Left common carotid artery plus branches (tissue), 1 donor: ENCODE measurements around the gene LRIT1.

- PRO-cap, result no peak
Observed at GRCh38 chr10:79286117-79287059, 60.9 kb upstream of the PPIF start.

DNA sequence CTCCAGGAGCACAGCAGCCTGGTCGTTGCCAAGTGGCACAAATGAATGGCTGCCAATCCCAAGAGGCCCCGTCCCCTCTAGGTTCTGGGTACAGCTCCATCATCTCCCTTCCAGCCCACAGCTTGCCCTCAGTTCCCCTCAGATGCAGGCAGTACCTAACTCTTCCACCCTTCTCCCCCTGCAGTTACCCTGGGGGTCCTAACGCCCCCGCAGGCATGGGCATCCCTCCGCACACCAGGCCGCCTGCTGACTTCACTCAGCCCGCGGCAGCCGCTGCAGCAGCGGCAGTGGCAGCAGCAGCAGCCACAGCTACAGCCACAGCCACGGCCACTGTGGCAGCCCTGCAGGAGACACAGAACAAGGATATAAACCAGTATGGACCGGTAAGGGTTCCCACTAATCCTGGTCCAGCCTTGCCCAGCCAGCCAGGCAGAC, 55.3 kb upstream of the PPIF start:
- PRO-cap, result no peak

DNA sequence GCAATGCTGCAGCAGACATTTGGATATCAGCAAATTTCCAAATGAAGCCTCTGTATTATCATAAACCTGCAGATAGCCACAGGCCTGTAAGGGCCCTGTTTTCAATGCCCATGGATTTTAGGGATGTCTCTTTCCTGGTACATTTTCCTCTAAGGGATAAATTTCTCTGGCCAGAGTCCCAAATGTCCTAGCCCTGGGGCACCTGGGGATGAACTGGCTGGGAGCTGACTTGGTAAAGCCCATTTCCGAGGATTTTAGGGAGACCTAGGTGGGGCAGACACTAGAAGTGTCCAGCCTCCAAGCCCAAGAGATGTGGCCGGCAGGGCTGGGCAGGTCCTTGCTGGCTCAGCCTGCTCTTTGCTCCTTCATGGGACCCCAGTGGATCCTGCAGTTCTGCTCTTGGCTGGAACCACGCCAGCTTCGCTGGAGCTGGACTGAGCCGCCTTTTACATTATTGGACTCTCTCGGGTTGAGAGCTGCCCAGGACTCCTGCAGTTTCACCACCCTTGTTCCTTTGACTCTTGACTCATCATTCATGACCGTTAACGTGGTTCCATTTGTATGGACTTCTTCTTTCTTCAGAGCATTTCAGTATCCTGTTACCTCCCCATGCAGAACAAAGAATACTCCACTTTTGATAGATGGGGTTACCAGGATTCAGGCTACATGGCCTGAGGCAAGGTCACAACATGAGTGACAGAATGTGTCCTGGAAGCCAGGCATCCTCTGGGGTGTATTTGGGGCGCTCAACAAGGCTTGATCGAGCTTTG, 5.7 kb downstream of the PPIF start:
- PRO-cap, result no peak

DNA sequence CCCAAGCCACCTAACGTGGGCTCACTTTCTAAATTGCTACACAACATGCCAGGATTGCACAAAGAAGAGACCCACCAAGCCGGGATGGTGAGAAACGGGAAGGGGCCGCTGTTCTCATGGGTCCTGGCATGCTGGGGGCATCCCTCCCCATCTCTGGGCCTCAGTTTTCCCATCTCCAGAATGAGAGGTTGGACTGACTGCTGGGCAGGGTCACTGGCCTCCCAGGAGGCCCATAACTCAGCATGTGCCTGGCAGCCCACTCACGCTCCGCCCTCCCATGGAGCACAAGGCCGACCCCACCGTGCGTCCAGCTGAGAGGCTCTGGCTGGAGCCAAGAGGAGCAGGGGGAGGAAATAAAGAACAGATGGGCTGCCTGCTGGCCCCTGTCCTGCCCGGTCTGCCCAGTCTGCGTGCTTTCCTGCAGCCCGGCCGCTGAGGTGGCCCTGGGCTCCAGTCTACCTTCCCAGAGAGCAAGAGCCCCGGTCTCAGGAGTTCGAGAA, 43.9 kb downstream of the ZCCHC24 start:
- PRO-cap, result no peak

DNA sequence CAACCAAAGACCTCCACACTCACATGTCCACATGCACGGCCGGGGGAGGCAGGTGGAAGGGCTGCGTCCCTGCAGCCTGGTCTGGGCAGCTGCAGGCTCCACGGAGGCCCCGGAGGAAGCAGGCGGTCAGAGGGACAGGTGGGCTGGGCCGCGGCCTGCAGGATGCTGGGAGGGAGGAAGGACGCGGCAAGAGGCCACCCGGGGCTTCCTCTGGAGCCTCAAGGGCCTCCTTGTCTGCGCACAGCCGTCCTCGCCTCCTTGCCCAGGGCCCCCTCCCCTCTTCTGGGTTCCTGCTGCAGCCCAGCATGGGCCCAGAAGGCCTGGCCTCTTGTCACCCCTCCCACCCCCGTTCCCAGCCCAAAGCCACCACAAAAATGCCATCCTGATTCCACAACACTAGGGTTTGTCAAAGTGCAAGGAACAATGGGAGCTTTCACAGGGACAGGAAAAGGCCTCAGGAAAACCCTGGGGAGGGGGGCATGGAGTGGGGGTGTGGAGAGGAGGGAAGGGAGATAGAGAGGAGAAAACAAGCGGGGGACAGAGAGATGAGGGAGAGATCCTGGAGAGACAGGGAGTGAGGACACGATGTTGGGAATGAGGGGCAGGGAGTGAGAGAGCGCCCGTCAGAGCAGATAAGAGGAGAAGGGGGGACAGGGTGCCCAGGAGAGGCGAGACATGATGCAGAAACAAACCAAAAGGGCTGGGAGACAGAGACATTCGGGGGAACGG, 41.9 kb downstream of the ZCCHC24 start:
- PRO-cap, result no peak

GRCh38 chr10:79404129-79405090, 41.0 kb downstream of the ZCCHC24 start:
- PRO-cap, result no peak

- PRO-cap, result unidirectional peak, minus-strand start at chr10:79905483
Observed at GRCh38 chr10:79905361-79905910, 43.5 kb downstream of the SFTPD start.

DNA sequence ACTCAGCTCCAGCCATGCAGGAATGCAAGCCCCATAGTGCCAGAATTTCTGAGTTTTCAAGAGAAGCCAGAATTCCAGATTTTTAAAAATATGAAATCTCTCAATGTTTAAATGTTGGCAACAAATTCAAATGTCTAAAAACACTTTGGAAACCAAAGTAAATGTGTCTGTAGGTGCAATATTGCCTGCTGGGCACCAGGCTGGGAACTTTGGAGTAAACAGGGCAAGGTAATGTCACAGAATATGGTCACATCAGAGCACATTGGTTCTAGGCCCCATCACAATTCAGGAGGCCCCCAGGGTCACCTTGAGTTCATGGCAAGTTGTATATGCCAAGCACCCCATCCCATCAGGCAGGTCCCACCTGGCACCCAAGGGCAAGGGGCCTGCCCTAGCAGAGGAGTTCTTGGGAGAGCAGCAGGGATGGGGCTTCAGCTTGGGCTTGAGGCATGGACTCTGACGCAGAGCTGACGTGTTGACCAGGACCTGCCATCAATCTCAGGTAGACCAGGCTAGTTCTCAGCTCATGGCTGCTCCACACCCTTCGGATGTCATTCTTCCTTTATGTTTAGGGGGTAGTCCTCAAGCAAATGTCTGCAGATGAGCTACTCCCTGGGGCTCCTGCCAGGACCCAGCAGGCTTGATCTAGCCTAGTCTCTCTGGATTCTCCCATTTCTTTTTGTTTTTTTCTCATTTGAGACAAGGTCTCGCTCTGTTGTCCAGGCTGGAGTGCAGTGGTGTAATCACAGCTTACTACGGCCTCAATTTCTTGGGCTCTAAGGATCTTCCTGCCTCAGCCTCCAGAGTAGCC, 20.9 kb downstream of the PLAC9 start:
- PRO-cap, result no peak

- PRO-cap, result no peak
Observed at GRCh38 chr10:80172521-80173456, 32.5 kb downstream of the ANXA11 start.

DNA sequence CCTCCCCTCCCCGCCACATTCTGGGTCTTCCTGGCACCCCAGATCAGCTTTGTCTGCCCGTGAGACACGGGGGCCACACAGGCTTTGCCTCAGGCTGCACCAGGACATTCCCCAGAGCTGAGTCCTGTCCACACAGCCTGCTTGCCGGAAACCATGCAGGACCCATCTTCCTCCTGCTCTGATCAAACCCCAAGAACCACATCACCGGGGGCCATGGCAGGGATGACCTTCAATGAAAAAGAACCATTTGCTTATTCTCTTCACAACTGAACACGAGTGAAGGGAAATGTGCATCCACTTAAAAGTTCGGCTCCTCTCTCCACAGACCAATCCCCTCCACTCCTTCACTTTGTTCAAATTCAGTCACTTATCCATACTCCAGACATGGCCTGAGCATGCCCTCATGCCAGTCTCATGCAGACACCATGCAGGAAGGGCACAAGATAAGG, 18.4 kb downstream of the MAT1A start:
- PRO-cap, result no peak

GRCh38 chr10:80283198-80283982, 6.1 kb downstream of the MAT1A start:
- PRO-cap, result no peak

DNA sequence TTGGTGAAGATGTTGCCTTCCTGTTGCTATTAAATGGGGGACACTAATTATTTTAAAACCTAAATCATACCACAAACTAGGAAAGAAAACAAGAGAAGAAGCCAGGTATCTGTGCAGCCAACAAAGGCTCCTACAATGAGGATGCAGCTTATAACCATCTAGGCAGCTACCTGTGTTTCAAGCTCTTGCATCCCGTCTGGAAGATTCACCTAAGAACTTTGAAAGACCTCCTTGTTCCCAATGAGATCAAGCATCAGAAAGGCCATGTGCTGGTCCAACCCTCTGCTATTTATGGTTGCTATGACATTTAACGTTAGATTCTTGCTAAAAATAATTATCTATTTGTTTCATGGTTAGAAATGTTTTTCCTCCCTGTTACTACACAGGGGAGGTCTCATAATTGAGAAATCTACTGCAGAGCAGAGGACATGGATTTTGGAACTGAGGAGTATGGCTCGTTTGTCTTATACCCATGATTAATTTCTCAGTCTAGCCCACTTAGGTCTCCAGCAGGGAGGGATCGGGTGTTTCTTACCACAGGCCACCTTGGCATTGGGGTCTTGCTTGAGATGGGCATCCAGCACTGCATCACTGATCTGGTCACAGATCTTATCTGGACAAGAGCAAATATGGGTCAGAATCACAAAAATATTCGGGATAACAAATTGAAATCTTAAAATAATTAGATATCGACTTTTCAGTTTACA, 4.3 kb downstream of the MAT1A start:
- PRO-cap, result no peak

GRCh38 chr10:80409196-80409701, 898 bp downstream of the PRXL2A start:
- PRO-cap, result no peak

DNA sequence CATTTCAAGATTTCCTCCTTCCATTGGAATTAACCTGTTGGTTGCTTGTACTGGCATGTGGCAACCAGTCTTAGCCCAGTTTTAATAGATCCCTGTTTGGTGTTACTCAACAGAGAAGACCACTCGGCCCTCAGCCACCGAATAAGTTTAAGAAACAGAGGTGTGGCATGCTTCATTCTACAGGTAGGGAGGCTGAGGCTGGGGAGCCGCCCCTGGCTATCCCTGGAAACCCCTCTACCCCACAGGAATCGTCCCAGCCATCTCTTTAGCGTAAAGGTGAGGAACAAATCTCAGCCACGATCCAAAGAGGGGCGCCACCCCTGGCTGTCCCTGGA, 933 bp upstream of the TSPAN14 start:
- PRO-cap, result no peak

DNA sequence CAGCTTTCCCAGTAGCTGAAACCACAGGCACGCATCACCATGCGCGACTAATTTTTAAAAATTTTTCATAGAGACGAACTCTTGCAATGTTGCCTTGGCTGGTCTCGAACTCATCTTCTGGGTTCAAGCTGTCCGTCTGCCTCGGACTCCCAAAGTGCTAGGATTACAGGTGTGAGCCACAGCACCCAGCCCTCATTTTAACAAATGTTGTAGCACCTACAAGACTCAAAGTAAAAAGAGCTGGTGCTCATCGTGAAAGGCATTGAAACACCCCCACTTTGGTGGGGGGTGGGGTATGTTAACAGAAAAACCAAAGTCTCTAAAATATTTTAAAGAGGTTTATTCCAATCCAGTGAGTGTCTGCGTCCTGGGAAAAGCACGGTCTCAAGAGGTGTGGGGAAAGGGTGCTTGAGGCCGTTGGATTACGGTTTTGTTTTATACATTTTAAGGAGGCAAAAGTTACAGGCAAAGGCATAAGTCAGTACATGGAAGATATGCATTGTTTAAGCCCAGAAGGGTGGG, 12.3 kb downstream of the TSPAN14 start:
- PRO-cap, result no peak

DNA sequence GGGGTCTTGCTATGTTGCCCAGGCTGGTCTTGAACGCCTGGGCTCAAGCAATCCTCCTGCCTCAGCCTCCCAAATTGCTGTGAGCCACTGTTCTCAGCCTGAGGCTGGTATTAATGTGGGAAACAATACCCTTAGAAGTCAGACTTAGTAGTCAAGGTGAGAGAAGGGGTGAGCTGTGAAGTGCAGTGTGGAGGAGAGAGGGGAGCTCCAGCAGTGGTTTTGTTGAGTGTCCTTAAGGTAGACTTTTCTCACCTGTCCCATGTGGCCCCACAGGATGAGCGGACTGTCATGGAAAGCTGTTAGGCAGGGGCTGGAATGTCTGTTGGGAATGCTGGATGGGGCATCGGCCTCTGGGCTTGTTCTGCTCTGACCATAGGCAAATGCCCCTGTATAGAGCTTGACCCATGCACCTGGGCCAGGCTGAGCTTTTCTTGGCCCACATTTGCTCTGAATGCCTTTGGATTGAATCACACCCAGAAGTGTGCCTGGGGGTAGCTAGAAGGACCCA, 36.3 kb upstream of the SH2D4B start:
- PRO-cap, result no peak

DNA sequence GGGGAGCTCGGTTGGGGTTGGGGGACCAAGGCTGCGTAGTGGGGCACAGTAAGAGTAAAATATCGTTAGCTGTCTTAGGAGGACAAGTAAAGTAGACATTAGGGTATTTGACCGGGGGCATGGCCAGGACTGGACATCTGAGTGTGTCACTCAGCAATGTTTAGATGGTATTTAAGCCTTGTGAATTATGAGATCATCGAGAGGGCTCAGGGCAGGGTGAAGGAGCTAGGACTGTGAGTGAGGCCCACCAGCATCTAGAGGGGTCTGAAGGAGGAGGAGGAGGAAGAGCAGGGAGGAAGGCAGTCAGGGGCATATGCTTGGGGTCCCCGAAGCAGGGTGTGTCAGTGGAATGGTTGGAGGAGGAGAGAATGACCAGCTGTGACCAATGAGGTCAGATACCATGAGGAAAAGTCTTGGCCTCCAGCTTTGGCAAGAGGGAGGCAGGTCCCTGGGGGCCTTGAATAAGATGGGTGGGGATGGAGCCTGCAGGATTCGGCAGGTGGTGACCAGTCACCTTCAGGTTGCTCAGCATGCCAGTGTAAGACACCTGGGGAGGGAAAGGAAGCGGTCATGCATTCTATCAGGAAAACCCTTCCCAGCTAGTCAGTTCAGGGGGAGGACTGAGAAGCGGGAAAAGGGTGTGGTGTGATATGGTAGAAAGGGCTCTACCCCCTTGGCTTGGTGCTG, 34.9 kb upstream of the SH2D4B start:
- PRO-cap, result no peak

DNA sequence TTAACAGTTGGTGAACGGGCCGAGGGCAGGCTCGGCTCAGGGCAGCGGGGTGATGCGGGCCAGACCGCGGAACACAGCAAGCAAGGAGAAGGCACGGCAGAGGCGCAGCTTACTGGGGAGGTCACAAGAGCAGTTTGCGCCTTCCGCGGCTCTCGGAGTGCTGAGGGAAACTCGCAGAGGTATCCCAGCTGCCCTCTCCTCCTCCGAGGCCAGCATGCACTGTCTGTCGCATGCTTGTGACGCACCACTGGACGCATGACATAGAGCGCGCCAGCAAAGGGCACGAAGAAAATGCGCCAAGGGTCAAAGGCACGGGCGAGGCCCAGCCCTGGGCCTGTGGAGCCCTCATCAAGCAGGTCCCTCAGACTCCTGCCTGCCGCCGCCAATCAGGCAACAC, 574.4 kb upstream of the GHITM start:
- PRO-cap, result no peak

DNA sequence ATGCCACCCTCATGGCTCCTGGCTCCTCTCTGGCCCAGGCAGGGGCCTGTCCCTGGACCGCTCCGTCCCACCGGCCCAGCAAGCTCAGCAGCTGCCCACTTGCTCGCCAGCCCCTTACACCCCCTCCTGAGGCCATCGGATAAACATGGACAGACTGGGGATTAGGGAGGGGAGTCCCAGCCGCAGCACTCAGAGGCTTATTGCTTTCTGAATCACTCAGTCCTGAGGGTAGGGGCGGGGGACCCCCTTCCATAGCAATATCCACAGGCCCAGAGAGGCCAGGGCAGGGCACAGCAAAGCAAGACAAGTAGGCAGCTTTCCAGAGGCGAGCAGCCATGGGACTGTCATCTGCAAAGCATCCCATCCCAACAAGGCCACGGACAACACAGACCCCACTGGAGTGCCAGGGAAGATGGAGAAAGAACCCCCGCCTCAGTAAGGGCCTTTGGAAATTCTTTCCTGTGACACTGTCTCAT, at the start of gene LRIT1:
LRIT1 (minus strand) TSS at position 120 of the 476 bp plus-strand sequence.
- PRO-cap, result no peak

- PRO-cap, result no peak
Observed at GRCh38 chr10:84280098-84280638, 35.3 kb downstream of the RGR start.